Kidney epithelial cell (primary cell): ENCODE data around the genes NBPF8, NBPF20 and PDZK1.

DNA sequence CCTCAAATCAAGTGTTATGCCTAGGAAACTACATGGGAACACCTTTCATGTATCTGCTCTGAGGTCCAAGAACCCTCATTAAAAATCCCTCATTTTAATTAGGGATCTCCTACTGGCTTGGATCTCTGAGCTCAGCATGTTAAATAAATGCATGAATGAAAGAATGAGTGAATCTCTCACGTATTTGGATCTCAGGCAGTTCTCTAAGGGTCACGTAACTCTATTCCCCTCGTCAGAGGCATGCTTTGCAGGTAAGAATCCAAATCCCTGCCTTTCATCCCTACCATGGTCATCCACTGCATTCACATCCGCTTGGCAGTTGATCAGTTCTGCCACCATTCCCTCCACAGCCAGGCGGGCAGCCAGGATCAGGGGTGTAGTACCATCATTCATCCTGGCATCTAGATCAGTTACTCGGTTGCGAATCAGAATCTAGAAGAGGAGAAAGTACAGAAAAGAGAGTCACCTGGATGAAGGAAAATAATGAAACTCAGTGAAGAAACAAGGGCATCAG, 21.9 kb upstream of the ADAM30 start:
- RAMPAGE, long total RNA, result no peak
- RRBS, result no CpG with 5 or more reads among the region's 7 CpGs

DNA sequence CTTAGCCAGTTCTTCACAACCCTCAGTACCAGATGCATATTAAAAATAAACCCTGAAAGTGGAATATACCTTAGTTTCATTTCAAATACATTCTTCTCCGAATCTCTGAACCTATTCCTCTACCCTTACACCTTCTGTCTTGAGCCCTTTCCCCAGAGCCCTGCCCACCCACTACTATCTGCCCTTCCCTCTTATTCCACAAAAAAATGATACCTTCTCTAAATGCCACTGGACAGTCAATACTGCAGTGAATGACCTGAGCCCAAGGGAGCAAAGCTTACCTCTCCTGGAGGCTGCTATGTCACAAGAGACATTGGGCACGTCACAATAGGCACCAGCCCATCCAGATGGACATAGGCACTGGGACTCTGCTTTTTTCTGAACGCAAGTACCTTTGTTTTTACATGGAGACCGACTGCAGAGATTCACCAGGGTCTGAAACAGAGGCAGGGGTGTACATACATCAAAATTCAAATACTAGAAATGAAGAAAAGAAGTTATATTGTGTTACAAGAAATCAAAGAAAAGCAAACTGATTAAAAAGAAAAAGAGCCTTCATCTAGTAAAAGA, 41.3 kb upstream of the ADAM30 start:
- RAMPAGE, long total RNA, result no peak
- RRBS, result no CpG with 5 or more reads among the region's 4 CpGs

DNA sequence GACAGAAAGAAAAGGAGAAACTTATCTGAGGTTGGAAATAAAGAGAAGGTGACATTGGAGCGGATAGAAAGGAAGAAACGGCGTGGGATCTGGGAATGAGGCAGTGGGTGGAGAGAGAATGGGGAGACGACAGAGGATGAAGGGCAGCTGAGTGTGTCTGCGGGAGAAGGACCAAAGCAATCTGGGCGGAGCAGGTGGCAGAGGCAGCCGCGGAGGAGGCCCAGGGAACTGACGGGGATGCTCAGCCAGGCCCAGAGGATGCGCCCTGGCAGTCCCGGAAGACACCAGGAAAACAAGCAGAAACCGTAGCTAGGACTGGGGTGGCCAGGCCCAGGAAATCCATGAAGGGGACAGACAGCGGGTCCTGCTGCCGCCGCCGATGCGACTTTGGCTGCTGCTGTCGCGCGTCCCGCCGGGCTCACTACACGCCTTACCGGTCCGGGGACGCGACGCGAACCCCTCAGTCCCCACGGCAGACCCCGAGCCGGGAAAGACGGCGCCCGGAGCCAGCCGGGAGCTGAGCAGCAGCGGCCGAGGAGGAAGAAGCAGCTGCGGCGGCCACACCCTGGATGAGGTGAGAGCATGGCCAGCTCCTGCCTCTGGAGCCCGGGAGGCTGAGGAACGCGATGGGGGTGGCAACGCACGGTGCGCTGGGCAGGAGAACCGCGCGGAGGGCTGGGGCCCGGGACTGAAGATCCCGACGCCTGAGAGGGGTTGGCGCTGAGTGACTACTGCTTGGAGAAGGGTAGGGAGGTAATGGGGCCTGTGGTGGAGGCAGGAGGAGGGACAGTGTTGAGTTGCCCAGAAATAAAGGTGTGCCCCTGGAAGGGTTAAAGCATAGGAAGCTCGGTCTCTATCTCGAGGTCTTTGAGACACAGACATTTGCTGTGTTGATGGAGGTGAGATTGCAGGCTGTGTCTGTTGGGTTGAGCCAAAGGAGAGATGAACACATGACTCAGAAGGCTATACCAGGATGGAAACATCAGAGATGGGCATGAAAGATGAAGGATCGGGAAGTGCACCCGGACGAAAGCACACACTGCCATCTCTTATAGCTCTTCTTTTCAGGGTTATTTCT, 20.8 kb upstream of the SEC22B start:
- RAMPAGE, long total RNA, result no peak
- RRBS, result no CpG with 5 or more reads among the region's 58 CpGs

DNA sequence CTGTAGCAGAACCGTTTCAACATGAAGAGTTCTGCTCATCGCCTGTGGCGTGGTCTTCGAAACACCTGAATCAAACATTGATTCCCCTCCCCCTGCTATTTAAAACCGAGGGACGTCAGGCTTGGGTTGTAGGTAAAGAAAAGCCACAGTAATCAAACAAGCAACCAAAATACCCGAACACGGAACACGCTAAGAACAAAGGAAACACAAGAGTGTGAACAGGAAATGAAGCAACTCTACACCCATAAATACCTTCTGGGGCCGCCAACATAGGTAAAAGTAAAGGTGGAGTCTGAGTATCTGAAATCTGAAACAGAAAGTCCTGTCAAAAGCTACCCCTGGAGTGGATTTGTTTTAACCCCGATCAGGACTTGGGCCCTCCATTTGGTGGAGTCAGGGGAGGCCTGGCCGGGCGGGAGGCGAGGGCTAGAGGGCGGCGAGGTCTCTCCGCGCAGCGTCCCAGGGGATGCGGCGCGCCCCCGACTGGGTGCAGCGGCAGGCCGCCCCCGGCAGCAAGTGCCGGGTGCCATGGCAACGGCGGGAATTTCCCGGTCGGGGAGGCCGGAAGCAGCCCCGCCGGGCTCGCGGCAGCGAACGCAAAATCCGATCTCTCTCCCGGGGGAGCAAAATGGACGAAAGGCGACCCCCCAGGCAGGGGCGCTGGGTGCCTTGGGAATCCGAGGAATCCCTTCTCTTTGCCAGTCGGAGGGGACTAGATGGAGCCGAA, 74.2 kb upstream of the NBPF8 start:
- RAMPAGE, long total RNA, result start-site peak on the plus strand centred at position 583 of the sequence, 53 bp wide, 9 and 12 reads in 2 replicates
- RRBS, result no CpG with 5 or more reads among the region's 46 CpGs

GRCh38 chr1:120414684-120415418, at the start of gene NBPF8:
Gene NBPF8, plus strand, starts transcription at chr1:120415035.
- RAMPAGE, long total RNA, result no peak
- RRBS, result no CpG with 5 or more reads among the region's 68 CpGs

DNA sequence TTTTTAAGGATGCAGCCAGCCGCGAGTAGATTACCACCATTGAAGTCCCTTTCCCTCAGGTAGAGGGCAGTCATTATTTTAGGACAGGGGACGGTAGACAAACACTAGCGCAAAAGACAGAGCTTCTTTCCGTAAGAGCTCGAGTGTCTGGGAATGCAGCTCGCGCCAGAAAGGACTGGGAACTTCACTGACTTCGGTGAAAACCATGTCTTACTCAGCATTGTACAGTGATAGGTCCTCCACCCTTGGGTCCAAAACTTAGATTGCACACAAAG, 144.4 kb downstream of the NBPF8 start:
- RAMPAGE, long total RNA, result no peak
- RRBS, result no CpG with 5 or more reads among the region's 9 CpGs

DNA sequence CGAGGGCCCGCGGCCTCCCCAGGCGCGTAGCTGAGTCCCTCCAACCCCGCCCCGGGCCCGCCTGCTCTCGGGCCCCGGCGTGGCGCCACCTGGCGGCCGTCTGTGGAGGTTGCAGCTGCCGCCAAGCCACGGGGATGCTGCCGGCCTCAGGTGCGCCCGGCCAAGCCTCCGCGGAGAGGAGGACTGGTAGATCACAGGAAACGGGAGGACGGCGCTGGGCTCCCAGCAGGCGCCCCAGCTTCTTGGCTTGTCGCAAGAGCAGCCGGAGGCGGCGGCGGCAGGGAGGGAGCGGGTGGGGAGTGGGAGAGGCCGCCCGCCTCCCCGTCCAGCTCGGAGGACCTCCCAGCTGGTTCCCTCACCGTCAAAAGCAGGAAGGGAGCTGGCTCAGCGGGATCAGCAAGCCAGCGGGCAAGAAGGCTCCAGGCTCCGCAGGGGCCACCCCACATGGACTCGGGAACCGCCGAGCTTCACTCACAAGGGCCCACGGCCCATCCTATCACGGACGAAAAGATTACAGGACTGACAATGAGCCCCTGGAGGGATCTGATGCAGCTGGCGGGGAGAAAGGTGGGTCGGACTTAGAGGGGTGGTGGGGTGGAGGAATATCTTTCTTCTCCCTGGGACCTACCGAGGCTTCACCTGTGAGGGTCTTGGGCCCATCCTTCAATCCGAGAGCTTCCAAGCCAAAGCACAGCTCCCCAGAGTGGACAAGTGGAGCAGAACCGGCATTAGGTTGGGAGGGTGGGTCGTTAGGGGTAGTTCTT, 86.4 kb downstream of the FAM72B start:
- RAMPAGE, long total RNA, result no peak
- RRBS, result no CpG with 5 or more reads among the region's 51 CpGs

DNA sequence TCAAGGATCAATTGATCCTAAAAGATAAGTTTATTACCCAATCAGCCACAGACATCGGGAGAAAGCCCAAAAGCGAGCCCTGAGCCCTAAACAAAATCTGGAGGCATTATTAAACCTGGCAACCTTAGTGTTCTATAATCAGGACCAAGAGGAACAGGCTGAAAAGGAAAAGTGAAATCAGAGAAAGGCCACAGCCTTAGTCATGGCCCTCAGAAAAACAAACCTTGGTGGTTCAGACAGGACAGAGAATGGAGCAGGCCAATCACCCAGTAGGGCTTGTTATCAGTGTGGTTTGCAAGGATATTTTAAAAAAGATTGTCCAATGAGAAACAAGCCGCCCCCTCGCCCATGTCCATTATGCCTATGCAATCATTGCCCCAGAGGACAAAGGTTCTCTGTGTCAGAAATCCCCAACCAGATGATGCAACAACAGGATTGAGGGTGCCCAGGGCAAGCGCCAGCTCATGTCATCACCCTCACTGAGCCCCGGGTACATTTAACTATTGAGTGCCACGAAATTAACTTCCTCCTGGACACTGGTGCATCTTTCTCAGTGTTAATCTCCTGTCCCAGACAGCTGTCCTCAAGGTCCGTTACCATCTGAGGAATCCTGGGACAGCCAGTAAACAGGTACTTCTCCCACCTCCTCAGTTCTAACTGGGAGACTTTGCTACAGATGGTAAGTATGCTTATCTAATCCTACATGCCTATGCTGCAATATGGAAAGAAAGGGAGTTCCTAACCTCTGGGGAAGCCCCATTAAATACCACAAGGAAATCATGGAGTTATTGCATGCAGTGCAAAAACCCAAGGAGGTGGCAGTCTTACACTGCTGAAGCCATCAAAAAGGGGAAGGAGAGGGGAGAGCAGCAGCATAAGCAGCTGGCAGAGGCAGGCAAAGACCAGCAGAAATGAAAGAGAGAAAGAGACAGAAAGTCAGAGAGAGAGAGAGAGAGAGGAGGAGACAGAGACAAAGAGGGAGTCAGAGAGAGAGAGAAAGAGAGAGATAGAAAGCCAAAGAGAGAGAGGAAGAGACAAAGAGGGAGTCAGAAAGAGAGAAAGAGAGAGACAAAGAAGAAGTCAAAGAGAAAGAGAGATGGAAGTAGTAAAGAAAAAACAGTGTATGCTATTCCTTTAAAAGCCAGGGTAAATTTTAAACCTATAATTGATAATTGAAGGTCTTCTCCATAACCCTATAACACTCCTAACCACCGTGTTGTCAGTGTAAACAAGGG, 326.9 kb downstream of the SRGAP2C start:
- RAMPAGE, long total RNA, result no peak
- RRBS, result no CpG with 5 or more reads among the region's 9 CpGs

DNA sequence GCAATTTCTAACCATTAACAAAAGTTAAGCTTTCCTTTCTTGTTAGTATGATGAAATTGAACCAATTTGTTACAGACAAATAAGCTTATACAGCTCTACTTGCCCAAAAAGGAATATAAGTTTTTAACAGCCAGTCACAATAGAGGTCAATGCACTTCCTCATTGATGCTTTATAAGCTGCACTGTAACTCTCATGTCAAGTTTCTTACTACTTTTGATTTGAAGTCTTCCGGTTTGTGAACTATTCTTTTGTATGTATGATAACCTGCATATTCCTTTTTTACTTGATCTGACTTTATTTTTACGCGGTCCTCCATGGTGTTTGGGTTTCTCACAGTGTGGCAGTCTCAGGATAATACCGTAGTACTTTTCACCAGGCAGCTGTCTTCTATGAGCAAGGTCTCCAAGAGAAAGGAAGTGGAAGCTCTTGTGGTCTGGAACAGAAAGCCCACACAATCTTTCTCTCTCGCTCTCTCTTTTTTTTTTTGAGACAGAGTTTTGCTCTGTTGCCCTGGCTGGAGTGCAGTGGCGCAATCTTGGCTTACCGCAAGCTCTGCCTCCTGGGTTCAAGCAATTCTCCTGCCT, 331.6 kb downstream of the SRGAP2C start:
- RAMPAGE, long total RNA, result no peak
- RRBS, result no CpG with 5 or more reads among the region's 7 CpGs

GRCh38 chr1:143735789-143736914, 169.6 kb downstream of the H3-7 start:
- RAMPAGE, long total RNA, result no peak
- RRBS, result no CpG with 5 or more reads among the region's 56 CpGs

- RAMPAGE, long total RNA, result no peak
- RRBS, result no CpG with 5 or more reads among the region's 63 CpGs
These were observed 105.3 kb upstream of the FAM72C start for GRCh38 chr1:144077007-144077520.

- RAMPAGE, long total RNA, result no peak
- RRBS, result no CpG with 5 or more reads among the region's 5 CpGs
These were observed 33.7 kb downstream of the NBPF15 start for GRCh38 chr1:144427495-144428372.

- RAMPAGE, long total RNA, result no peak
- RRBS, result no CpG with 5 or more reads among the region's 42 CpGs
These were observed 41.3 kb upstream of the PPIAL4F start for GRCh38 chr1:144551176-144552063.

GRCh38 chr1:144983795-144984441, 111.2 kb downstream of the SRGAP2B start:
- RAMPAGE, long total RNA, result no peak
- RRBS, result no CpG with 5 or more reads among the region's 9 CpGs

DNA sequence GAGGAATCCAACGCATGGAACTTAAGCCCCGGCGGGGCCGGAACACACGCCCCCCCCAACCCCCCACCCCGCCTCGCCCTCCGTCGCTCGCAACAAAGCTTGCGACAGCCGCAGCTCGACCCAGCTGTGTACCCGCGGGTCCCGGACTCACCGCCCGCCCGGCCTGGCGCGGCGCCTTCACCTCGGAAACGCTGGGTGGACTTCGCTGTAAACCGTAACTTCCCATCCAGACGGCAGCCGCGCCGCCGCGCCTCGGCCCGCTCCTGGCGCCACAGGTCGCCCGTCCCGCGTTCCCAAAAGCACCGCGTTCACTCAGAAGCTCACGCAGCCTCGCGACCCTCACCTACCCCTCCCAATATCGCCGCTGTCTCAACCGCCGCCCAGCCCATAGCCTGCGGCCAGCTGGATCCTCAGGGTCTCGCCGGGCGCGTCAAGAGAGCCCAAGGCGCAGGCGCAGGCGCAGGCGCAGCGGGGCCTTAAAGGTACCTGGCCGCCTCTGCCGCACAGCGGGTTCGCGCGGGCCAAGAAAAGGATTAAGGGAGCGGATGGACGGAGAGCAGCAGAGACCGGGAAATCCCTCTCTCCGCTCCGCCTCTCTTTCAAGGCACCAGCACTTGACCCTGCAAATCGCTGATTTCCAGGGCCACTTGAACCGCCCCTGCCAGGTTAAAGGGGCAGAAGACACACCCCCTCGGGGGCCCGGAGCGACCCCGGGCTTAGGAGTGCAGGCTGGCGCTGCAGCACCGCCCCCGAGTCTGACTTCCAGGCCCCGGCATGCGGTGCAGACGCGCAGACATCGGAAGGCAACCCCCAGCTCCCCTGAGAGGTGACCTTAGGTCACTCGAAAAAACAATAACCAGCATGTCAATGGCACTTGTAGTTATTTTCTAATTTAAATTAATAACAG, at the start of gene NBPF20:
TSS of gene NBPF20 (minus strand) at position 432 of the 907 bp plus-strand sequence.
- RAMPAGE, long total RNA, result no peak
- RRBS, result no CpG with 5 or more reads among the region's 84 CpGs

DNA sequence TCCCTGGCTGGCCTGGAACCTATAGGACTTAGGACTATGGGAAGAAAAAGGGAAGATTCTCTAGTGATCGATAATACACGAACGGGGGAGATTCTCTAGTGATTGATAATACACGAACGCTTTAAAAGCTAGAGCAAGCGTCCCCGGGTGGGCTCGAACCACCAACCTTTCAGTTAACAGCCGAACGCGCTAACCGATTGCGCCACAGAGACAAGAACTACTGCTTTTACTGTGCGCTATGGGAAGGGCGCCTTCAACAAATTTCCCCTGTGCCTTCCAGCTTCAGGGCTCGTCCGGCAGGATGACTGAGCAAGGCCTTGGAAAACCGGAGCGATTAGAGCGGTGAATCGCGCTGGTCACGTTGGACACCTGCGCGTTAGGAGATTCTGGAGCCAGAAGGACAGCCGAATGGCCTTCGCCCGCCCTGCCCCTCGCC, 49.9 kb upstream of the NBPF20 start:
- RAMPAGE, long total RNA, result no peak
- RRBS, result no CpG with 5 or more reads among the region's 29 CpGs

- RAMPAGE, long total RNA, result no peak
- RRBS, result 90% methylated on average over 1 of the region's 11 CpGs
These were observed at the start of gene PDZK1 for GRCh38 chr1:145707110-145707986. Gene PDZK1, minus strand, starts transcription at chr1:145707368.

GRCh38 chr1:145751316-145751836, 32.1 kb downstream of the CD160 start:
- RAMPAGE, long total RNA, result no peak
- RRBS, result no CpG with 5 or more reads among the region's 3 CpGs

- RAMPAGE, long total RNA, result no peak
- RRBS, result no CpG with 5 or more reads among the region's 4 CpGs
These were observed 35.1 kb downstream of the RNF115 start for GRCh38 chr1:145788694-145789230.

DNA sequence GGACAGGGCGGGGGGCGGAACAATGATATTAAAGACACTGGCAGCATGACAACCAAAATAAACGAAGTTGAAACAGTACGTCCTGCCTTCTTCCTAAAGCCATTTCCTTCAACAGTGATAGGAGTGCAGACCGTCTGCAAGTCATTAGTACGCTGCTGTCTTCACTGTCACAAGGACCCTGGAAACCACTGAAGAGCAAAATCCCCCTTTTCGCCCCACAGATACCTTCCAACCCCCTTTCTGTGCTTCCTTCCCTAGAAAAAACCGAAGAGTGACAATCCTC, 922 bp downstream of the RNF115 start:
- RAMPAGE, long total RNA, result no peak
- RRBS, result no CpG with 5 or more reads among the region's 8 CpGs